Kidney epithelial cell (primary cell): ENCODE measurements around the genes RAD51AP1 and KCNA1.

- RAMPAGE, long total RNA: no peak
- RRBS: no CpG with 5 or more reads among the region's 6 CpGs
These were observed 3.3 kb downstream of the PARP11 start for GRCh38 chr12:3869871-3870383.

DNA sequence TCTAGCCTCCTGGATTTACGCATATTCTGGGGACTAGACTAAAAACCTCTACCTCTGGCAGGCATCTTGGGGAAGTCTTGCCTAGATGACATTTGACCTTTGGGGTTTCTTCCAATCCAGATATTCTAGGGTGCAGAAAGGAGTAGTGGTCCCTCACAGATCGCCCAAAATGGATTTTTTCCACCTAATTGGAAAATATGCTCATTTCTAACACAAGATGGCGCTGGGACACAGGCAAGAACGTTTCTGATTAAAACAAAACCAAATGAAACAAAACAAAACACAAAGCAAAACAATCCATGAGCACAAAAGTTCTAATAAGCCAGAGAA, 12.2 kb upstream of the PARP11 start:
- RAMPAGE, long total RNA: no peak
- RRBS: no CpG with 5 or more reads among the region's 4 CpGs

- RAMPAGE, long total RNA: no peak
- RRBS: no CpG with 5 or more reads among the region's 7 CpGs
These were observed 32.5 kb upstream of the PARP11 start for GRCh38 chr12:3905733-3906130.

DNA sequence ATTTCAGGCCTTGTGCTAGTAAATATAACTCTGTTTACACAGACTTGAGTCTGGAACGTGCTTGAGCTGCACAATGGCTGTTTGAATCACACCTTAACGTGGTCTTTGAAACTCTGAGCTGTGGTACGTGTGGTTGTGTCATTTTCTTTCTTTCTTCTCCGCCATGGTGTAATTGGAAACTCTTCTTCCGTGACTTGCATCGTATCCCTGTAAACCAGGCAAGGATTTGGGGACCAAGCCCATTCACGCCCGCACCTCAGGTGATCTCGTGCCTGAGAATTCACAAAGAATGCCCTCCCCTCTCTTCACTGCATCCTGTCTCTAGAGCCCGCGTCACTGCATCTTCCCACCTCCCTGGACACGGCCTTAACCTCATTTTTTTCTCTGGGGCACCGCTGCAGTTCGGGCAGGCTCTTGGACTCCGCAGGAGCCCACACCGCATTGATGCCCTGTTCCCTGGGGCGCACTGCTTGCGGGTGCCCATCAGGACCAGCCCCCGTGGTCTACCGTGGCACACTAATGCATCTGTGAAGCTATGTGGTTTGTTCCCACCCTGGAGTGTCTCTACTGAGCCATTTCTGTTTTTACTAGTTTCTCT, 78.4 kb upstream of the PARP11 start:
- RAMPAGE, long total RNA: no peak
- RRBS: no CpG with 5 or more reads among the region's 20 CpGs

- RAMPAGE, long total RNA: no peak
- RRBS: no CpG with 5 or more reads among the region's 9 CpGs
These were observed 126.1 kb upstream of the PARP11 start for GRCh38 chr12:3999049-3999958.

GRCh38 chr12:4011431-4012067, 138.3 kb upstream of the PARP11 start:
- RAMPAGE, long total RNA: no peak
- RRBS: 0% methylated on average over 1 of the region's 11 CpGs

GRCh38 chr12:4300725-4301372, 20.2 kb upstream of the TIGAR start:
- RAMPAGE, long total RNA: no peak
- RRBS: no CpG with 5 or more reads among the region's 7 CpGs

GRCh38 chr12:4439080-4439602, 6.5 kb downstream of the FGF6 start:
- RAMPAGE, long total RNA: no peak
- RRBS: no CpG with 5 or more reads among the region's 8 CpGs

DNA sequence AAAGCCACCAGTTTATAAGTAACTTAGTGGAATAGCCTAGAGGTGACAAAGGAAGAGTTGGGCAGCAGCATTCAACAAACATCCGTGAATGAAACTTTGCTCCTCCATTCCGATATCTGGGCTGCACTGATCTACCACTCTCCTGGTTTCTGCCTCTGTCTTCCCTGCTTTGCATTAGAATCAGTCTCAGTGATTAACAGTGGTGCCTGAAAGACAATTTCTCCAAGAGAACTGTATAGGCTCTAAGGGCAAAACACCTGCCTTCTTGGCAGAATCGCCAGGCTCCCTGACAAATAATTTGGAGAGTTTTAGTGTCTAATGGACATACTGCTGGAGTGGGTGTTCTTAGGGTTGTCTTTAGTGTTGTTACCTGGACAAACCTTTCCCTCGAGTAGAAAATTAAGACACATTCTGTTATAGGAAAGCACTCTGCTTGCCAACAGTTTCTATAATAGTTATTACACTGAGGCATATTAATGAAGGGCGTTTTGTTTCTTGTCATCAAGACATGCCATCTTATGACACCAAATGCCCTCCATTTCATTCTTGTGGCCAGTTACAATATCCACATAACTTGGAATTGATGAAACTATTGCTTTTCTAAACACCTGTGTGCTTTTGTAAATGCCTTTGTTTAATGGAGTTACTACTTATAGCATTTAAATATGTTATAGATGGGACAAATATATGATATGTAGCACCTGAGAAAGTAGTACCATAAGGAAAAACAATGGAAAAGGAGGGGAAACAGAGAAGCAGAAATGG, 42.8 kb upstream of the FGF6 start:
- RAMPAGE, long total RNA: no peak
- RRBS: no CpG with 5 or more reads among the region's 5 CpGs

DNA sequence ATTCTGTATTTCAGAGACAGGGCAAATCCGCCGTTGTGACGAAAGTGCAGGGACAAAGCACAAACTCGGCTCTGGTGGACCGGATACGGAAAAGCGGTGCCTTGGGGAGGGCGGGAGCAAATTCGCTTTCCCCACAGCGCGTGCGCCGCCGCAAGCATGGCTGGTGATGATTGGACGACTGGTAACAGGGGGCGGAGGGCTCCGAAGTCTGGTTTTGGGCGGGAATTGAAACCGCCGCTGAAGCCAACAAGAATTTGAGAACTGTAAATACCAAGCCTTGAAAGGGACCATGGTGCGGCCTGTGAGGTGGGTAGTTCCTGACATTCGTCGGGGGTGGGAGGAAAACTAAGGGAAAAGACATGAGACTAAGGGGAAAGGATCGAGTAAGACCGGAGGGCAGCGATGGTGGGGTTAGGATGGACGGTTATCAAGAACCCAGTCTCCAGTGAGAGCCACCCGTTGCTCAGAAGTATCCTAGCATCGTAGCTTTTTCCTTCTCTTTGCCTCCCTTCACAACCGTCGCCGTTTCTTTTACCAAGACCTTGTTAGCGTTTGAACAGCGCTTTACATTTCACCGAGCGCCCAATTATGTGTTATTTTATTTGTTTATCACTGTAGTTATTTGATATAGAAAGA, at the start of gene RAD51AP1:
Gene RAD51AP1 (plus strand): TSS at position 240 of the 636 bp plus-strand sequence.
- RAMPAGE, long total RNA: start-site peak on the plus strand centred at position 243 of the sequence, 75 bp wide, 63 and 15 reads in 2 replicates
- RRBS: no CpG with 5 or more reads among the region's 36 CpGs

DNA sequence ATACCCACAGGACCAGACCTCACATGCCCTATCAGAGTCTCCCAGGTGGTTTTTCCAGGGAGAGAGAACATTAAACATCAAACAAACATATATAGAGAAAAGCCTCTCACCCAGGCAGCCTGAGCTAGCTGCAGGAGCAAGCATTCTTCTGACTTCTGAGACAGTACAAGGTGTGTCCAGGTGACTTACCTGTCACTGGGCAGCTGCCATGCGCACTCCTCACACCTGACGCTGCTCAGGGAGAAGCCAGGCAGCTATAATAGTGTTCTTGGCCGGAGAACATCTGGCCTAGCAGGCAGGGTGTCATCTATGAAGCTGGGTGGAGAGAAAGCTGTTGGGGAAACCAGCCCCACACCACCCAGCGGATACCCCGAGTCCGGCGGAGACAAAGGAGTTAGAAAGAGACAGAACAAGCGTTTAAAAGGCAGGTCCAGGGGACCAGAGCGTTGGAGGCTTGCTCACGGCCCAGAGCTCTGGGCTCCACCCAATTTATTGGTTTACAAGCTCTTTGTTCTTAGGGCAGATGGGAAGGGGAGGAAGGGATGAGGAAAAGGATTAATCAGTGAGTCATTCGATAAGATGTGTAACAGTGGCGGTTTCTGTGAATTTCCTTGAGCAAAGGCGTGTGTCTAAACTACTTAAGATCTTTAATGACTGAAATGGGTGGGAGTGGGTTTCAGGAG, 383 bp upstream of the GALNT8 start:
- RAMPAGE, long total RNA: no peak
- RRBS: 82% methylated on average over 1 of the region's 13 CpGs

DNA sequence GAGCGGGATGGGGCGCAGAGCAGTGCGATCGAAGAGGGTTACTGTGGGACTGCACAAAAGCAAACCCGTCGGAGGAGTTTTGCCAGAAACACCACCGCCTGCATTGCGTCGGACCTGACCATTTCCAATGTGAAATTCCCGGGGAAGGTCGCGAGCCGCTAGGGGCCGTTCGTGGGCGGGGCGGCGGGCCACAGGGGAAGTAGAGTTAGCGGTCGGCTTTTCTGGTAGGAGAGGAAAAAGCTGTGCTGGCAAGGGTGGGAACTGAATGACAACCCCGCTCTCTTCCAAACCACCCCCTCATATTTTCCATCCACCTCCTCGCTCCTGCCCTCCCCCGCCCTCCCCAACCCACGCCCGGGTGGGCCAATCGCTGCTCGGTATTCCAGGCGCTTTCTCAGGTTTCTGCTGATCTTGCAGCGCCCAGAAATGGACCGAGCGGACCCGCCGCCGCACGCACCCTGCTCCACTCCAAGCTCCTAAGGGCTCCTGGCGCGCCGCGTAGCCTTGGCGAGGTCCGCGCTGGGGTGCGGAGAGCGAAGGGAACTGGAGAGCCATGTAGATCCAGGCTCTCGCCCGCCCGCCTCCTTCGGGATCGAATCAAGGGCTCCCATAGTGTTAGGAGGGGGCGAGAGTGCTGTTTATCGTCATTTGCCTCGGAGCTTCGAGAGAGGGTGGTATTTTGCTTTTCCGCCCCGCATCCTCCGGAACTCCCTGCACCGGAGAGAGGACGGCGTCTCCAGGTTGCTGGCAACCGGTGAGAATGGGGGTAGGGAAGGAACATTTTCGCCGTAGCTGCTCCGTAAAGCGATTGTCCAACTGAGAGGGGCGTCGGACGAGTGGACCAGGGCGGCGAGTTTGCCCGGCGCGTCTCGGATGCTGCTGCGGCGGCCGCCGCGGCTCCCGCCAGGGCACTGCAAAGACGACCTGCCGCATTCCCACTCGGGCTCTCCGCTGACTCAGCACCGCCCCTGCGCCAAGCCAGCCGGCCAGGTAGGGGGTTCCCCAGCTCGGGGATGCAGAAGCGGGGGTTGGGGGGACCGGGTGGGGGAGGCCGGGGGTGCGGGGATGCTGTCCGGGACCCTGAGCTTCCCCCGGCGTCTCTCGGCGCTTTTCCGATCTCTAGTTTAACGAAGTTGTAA, at the start of gene KCNA1:
Gene KCNA1 (plus strand): TSS at position 423 of the 1,139 bp plus-strand sequence.
- RAMPAGE, long total RNA: no peak
- RRBS: 0% methylated on average over 8 of the region's 98 CpGs

DNA sequence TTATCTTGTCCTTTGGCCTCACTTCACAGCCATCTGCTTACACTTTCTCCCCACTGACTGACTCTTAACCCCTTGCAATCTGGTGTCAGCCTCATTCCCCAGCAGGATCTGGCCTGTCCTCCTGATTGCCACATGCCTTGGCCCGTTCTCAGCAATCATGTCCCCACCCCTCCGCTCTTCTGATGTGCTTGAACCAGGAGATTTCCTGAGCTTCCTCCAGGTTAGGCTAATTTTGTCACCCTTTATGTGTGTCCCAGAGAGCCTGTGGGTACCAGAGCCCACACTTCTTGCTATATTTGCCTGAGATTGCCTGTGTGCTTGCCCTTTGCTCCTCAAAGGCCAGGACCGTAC, 64.6 kb downstream of the KCNA1 start:
- RAMPAGE, long total RNA: no peak
- RRBS: no CpG with 5 or more reads among the region's 3 CpGs

DNA sequence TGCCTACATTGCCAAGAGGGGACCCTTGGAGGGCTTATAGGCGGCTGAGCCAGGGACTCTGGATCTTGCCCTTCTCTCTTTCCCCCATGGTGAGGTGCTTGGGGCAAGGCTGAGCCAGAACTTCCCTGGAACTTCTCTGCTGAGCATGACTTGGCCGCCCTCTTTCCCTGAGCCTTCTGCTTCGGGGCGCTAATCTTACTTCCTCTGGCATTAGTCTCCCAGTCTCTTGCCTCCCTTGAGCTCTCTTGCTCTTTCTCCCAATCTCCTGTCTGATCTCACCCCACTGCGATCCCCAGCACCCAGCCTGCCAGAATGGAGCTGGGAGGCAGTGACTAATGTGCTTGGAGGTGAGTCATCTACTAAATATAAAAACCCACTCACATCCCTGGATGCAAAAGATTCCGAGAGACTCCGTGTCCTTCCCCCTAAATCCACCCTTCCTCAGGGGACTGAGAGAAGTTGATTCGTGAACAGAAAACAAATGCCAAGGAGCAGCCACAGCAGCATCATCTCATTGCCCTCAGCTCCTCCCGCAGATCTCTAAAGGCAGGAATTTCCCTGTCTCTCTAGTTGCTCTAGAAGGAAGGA, 45.8 kb upstream of the KCNA5 start:
- RAMPAGE, long total RNA: no peak
- RRBS: no CpG with 5 or more reads among the region's 9 CpGs

DNA sequence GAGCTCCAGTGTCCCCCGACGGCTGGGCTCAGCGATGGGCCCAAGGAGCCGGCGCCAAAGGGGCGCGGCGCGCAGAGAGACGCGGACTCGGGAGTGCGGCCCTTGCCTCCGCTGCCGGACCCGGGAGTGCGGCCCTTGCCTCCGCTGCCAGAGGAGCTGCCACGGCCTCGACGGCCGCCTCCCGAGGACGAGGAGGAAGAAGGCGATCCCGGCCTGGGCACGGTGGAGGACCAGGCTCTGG, 485 bp downstream of the KCNA5 start:
- RAMPAGE, long total RNA: no peak
- RRBS: 5% methylated on average over 20 of the region's 27 CpGs

- RAMPAGE, long total RNA: no peak
- RRBS: no CpG with 5 or more reads among the region's 6 CpGs
These were observed 10.4 kb upstream of the NTF3 start for GRCh38 chr12:5421523-5421850.

DNA sequence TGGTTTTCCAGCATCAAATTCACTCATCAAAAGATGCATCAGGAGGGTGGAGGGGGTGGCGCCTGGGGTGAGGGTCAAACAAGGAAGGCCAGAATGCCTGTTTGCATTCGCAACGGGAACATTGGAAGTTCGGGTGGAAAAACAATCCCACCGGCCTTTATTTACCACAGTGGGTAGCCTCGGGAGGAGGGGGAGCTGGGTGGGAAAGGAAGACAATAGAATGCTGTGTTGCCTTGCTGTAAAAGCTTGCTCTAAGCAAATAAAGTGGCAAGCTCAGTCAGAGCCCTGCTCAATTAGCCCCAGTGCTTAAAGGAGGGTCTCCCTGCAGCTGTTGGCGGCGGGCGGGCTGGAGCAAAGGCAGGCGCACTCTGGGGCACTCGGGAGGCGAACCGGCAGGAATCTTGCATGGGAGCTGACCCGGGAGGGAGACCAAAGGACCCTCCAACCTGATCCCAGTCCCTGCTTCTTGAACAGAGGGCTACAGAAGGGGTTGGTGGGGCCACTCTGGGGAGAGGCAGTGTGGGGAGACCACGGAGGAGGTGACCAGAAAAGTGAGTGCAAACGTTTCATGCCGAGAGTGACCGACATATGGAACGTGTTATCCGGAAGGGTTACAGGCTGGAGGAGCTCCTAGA, 48.4 kb downstream of the NTF3 start:
- RAMPAGE, long total RNA: no peak
- RRBS: no CpG with 5 or more reads among the region's 20 CpGs

DNA sequence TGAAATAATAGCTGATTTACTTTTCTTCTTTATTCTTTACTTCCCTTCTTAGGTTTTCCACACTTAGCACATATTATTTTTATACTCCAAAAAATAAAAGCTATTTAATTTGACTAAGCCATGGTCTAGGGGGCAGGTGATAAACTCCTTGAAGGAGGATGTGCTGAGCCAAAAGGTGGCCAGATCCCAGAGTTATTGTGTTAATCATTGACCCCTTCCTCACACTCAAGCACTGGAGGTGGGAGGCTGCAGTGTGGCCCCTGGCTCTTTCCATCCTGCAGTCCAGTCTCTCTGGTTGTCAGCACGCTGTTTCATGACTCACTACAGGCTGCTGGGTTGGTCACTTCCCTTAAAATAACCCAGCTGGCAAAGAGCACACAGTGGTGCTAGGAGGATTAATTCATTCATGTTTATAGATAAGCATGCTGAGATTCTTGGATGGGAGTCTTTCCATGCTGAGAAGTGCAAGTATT, 228.9 kb downstream of the ANO2 start:
- RAMPAGE, long total RNA: no peak
- RRBS: no CpG with 5 or more reads among the region's 1 CpG

DNA sequence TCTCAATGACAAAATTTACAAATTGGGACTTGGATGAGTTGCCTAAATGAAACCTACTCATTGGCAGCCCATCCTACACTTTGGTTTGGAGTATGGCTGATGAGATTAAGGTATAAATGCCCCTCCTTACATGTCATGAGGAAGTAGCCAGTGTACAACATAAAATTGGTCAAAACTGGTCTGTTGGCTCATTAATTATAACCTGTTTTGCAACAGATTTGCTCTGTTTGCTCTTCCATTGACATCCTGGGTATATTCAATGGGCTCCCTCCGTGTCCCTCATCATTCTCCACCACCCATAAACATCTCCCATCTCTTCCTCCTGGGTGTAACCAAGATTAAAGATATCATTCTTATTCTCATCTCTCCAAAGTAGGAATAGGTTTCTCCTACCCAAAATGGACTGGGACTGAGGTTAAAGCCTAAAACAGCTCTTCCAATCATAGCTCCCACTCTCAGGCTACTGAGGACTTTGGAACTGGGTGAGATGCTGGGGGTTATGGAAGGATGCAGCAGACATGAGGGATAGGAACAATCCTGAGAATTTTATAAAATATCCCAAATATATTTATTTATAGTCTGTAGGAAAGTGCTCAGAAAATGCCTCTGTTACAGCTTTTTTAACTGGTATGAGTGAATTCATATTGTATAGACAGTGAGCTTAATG, 10.4 kb downstream of the ANO2 start:
- RAMPAGE, long total RNA: no peak
- RRBS: no CpG with 5 or more reads among the region's 1 CpG

- RAMPAGE, long total RNA: no peak
- RRBS: no CpG with 5 or more reads among the region's 9 CpGs
These were observed 1.6 kb upstream of the ANO2 start for GRCh38 chr12:5946563-5947204.